Skin of body (tissue), 2 donors: ENCODE measurements around the genes CTSO and RAPGEF2.

DNA sequence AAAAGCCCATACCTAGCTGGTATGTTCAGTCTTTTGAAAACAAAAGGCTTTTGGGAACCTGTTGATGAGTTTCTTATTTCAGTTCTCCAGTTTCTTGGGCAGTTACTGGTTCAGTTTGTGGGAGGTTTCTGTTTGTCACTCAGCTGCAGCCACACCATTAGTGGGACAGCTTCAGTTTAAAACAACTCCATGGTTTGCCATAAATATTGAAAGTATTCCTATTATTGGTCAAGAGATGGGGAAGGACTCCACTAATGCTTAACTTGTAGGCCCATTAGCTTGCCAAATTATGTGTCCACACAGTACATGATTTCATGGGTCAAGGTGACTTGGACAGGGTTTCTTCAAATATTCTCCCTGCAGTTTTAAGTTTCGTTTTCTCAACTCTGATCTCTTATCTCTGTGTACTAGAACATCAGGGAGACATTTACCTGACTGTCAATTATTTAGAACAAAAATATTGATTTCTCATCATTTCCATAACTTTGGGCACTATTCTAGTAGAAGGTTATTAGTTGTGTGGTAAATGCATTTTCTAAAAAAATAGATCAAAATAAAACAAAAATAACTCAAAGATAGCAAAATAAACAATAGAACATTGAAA lies 15.6 kb upstream of the ASIC5 start:
- RAMPAGE, long total RNA, result no peak

- RAMPAGE, long total RNA, result no peak
Measured at GRCh38 chr4:155883957-155884474, 17.9 kb upstream of the ASIC5 start.

GRCh38 chr4:155935353-155935740 lies 18.3 kb downstream of the CTSO start:
- RAMPAGE, long total RNA, result no peak

DNA sequence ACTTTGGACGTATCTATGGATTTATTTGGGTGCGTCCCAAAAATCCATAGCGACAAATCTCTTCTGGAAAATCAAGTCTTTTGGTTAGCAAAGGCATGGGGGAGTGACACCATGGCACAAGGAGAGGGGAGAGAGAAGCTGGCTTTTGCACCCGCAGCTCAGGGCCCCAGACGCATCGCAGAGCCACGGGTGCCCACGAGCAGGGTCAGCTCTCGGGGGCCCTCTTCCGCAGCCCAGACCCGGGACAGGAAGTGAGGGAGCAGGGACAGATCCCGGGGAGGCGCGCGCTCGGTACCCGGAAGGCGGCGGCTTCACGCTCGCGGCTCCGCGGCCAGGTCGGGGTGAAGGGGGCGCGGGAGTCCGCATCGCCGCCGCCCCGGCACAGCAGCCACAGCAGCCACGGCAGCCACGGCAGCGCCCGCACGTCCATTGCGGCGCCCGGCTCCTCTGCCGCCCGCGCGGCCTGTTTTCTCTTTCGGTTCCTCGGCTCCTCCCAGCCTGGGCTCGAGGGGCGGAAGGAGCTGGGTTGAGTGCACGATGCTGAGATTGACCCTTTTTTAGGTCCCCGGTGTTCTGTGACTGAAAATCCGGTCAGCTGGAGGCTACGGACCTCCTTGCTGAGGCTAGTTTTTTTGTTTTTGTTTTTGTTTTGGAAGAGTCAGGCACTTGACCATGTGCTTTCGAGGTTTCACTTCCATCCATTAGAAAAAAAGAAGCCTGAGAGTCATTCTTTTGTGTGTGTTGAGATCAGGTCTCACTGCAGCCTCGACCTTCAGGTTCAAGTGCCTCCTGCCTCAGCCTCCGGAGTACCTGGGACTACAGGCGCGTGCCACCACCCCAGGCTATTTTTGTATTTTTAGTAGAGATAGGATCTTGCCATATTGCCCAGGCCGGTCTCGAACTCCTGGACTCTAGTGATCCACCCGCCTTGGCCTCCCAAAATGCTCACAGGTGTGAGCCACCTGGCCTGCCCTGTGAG lies at the start of gene CTSO:
Gene CTSO, minus strand, starts transcription at position 449 of the 979 bp plus-strand sequence.
- RAMPAGE, long total RNA, result no peak

- RAMPAGE, long total RNA, result no peak
Measured at GRCh38 chr4:156946470-156947396, 24.9 kb downstream of the PDGFC start.

DNA sequence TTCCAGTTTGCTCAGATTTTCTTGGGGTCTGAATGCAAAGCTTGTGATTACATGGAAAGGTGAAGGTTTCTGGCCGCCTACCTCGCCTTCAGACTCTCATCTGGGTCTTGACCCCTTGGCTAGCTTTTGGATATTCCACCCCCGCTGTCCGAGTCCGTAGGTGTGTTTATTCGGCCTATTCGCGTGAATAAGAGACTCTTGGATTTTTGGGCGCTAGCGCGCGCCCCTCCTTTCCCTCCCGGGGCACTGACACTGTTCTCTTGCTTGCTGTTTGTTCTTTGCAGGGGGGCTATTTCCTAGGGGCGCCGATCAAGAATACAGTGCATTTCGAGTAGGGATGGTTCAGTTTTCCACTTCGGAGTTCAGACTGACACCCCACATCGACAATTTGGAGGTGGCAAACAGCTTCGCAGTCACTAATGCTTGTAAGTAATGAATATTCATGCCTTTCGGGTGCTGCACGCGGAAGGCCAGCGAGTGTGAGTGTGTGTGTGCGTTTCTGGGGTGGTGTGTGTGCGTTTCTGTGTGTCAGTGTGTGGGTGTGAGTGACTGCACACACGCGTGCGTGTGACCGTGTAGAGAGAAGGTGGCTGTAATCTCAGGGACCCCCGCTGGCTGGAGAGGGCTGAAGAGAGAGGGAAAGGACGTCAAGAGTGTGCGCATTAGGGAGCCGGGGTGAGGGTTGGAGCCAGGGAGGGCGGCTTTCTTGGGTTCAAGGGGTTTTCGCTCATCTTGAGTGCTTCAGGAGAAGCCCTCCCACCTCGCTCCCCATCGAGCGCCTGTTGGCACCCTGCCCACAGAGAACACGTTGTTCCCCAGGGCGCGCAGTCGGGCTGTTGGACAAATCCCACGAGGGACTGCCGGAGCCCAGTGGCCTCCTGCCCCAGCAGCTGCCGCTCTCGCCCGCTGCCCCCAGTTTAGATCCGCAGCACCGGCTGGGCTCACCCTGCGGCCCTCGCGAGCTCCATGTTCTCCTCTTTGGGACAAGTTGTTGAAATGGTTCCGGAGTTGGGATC lies 1.2 kb downstream of the GRIA2 start:
- RAMPAGE, long total RNA, result no peak

- RAMPAGE, long total RNA, result no peak
Measured at GRCh38 chr4:157992057-157992695, 180.6 kb downstream of the GASK1B start.

DNA sequence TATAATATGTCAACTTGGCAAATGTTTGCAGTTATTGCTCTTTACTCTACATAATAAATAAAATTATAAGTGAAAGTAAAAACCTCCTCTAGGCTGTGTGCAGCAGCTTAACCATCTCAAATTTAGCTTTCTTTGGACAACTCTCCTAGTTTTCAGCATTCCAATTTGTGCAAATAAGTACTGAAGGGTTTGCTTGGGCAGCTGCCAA lies 82.5 kb downstream of the GASK1B start:
- RAMPAGE, long total RNA, result no peak

DNA sequence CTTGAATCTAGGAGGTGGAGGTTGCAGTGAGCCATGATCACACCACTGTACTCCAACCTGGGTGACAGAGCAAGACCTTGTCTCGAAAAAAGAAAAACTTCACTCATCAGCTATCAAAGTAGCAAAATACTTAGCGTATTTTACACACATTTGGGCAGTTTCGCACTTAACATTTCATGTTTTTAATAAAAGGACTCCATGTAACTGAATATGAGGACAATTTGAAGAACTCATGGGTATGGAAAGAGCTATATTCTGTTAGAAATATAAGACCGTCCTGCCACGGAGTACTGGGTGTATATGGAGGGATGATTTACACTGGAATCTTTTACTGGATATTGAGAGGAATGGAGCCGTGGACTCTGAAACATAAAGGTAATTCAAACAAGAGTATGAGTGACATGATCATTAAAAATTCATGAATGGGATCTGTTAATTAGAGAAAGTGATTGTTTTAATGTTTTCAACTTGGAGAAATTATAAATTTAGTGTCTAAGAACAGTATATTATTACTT lies 17.1 kb downstream of the PPID start:
- RAMPAGE, long total RNA, result no peak

- RAMPAGE, long total RNA, result no peak
Measured at GRCh38 chr4:158766908-158767220, 2.0 kb upstream of the FNIP2 start.

DNA sequence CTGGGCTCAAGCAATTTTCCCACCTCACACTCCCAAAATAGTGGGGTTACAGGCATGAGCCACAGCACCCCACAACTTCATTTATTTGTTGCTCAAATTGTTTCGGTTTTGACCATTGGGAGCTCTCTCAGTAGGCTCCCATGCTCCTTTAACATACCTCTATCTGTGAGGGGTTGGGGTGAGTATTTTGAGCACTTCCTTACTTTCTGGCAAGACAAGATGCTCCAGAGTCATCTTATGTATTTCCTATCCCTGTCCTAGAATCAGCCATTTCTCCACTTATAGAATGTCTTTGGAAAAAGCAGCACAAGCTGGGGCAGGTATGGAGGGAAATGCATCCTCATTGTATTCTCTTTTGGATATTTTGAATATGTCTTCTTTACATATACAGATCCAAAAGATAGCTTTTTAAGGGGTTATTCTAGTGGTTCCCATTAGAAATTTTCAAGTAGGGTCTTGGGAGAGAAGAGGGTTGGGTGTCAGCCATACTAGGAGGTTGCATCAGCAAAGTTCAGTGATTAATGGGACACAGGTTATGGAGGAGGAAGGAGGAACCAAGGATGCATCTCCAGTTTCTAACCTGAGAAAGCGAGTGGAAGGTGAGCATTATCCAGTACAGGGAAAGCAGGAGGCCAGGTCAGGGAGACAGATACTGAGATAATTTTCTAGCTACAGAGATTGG lies 70.9 kb downstream of the FNIP2 start:
- RAMPAGE, long total RNA, result no peak

DNA sequence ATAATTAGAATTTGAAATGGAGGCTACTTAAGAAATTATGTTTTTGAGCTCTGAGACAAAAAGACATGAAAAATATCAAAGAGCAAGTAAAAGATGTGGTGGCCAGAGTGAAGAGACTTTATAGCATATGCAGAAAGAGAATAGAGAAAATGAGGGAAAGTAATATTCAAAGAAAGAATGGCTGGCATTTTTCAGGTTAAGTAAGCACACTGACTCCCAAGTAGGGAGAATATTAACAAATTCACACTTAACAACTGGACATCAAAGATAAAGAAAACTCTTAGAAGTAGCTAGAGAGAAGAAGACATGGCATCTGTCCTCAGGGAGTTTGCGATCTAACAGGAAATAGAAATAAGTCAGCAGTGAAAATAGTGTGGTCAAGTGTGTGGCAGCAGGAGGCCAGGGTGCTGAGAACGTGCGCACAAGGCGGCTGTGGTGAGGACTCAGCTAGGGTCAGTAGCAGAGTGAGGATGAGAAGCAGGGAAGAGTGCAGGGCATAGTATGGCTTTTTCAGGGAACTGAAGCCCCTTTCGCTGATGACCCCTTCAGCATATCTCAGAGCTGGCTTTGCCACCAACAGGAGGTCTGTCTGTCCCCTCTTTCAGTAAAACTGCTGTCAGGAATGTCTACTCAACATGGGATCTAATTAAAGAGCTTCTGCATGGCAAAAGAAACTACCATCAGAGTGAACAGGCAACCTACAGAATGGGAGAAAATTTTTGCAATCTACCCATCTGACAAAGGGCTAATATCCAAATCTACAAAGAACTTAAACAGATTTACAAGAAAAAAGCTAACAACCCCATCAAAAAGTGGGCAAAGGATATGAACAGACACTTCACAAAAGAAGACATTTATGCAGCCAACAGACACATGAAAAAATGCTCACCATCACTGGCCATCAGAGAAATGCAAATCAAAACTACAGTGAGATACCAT lies 110.4 kb downstream of the FNIP2 start:
- RAMPAGE, long total RNA, result no peak

DNA sequence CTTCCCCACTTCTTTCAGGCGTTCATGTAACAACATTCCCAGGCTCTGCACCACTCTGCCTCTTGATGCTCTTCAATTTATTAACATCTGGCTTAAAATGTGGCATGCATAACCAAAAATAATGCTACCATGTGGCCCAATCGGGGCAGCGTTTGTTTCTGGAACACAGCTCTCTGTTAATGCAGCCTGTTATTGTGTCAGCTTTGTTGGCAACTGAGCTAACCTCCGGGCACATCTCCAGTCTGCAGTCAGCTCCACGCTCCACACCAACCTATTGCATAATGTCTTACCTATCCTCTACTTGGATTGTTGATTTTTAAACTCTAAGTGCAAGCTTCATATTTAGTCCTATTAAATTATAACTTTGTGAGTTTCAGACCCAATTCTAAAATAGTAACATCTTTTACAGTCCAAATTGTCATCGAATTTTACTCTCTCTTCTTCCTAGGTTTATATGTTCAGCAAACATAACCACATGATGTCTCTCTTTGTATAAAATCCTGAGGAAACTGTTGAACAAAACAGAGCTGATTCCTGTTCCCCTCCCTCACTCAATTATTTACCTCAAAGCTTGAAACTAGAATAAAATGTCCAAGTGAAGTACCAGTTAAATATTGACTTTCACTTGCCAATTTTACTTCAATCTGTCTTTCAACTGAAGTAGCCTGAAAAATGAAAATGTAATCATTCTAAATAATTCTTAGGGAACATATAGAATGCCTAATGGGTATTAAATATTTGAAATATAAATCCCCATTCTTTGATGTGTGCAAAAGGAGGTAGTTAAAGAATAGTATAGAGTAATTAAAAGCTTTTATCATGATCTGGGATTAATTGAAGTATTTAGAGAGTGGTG lies 24.3 kb downstream of the C4orf45 start:
- RAMPAGE, long total RNA, result no peak

- RAMPAGE, long total RNA, result no peak
Measured at GRCh38 chr4:159102737-159103315, at the start of gene RAPGEF2. Gene RAPGEF2, plus strand, starts transcription at chr4:159103079.

DNA sequence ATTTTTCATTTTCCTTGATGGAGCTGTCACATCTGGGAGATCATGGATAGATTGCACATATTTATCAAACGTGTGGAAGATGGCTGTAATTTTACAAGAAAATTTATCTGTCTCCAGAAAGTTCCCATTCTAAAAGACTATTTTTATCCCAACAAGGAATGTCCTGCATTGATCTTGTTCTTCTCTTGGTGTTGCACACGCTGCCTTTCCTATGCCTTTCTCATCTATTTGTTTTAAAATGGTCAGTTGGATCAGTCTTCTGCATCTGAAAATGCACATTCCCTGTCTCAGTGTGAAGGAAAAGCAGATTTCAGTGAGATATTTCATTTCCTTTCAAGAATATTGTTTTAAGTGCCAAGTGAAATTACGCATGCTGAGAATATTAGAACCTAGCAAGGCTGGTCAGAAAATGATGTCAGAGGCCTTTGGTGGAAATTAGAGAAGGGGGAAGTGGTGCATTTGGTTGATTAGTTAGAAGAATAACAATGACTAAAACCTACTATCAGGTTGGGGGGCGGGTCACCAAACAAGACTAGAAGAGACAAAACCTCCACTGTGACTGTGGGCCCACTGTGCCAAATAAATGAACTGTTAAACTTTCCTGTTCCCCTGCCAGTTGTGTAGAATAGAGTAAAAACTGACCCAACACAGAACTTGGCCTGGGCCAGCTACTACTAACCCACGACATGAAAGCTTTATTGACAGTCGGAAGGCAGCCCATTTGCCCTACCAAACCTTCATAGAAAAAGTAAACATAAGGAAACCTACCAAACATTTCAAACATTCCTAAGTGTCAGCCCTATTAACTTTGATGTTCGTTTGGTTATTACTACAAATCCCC lies 2.8 kb downstream of the RAPGEF2 start:
- RAMPAGE, long total RNA, result no peak

- RAMPAGE, long total RNA, result no peak
Measured at GRCh38 chr4:159150633-159150984, 47.7 kb downstream of the RAPGEF2 start.

DNA sequence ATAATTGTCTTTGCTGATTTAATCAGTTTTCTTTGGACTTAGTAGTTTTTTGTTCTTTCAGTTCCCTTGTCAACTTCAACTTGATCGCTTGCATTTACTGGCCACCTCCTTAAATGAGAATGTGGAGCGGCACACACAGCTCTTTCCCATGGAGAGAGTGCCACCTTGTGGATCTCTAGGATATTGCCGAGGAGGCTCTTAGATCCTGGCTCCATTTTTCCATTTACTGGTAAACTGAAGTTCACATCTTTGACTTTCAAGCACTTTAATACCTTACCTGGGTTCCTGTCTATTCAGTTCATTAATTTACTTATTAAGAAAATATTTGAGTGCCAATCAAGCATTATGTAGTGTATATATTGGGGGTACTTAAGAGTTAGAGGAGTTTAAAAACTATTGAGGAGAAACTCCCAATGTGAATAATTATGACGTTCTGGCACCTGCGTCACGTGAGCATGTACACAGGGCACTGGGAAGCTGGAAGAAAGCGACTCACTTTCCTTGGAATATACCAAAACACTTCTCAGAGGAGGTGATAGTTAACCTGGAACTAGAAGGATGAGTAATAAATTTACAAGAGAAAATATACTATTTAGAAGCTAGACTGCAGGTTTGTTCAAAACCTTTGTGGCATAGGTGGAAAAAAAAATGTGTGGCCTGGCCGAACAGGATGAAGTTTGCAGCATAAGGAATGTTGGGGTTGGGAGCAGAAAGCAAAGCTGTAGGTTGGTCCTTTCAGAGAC lies 100.3 kb downstream of the RAPGEF2 start:
- RAMPAGE, long total RNA, result no peak

GRCh38 chr4:159304048-159304643 lies 201.3 kb downstream of the RAPGEF2 start:
- RAMPAGE, long total RNA, result no peak

DNA sequence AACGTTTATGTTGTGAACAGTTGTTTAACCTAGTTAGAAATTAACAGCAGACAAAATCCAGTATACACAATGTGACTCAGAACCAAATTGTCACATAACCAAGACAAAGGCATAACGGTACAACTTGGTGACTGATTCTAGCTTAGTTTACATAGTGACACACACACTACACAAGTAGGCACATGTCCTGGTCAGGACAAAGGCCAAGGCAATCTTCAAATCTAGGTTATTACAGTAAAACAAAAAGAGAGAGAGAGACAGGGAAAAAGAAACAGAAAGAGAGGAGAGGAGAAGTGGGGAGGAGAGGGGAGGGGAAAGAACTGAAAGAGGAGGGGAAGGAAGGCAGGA lies 482.6 kb downstream of the NAF1 start:
- RAMPAGE, long total RNA, result no peak

DNA sequence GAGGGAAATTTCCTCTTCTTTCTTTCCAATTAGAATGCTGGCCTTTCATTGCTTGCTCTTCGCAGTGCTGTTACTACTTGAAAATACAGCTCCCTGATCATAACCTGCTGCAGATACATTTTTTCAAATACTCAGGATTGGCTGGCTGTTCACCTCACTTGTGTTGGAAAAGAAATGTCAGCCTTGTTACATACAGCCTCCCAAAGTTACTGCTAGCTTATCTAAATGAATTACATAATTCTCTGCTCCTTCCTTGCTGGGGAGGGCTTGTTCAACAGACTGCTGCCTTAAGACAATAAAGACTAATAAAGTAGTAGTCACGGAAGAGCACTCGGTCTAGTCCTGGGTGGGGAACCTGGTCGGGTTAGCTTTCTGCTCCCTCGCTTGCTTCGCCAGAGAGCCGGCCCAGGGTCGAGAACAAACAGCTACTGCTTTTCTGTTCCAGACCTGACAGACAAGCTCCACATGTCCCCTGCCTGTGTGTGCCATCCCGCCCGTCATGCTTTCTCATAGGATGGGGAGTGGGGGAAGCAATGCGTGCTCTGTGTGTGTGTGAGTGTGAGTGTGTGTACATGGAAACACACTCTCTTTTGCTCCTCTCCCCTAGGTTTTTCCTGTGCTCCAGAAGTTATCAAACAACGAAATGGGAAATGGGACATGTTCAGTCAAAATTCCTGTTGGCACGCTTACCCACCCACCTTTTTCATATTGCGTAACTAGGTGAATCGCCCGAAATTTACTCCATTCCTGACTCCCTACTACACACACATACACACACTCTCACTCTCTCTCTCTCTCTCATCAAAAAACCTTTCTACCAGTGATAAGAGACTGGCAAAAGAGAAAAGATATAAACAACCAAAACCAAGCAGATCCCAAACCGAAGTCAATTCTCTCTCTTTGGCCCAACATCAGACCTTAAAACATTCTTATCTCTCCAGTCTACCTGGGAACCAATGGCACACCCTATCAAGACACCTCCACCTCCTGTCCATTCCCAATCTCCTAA lies 1.4 kb downstream of the NPY1R start:
- RAMPAGE, long total RNA, result no peak